Tibial artery (tissue), 1 donor: ENCODE measurements around the gene ATP5MJ.

DNA sequence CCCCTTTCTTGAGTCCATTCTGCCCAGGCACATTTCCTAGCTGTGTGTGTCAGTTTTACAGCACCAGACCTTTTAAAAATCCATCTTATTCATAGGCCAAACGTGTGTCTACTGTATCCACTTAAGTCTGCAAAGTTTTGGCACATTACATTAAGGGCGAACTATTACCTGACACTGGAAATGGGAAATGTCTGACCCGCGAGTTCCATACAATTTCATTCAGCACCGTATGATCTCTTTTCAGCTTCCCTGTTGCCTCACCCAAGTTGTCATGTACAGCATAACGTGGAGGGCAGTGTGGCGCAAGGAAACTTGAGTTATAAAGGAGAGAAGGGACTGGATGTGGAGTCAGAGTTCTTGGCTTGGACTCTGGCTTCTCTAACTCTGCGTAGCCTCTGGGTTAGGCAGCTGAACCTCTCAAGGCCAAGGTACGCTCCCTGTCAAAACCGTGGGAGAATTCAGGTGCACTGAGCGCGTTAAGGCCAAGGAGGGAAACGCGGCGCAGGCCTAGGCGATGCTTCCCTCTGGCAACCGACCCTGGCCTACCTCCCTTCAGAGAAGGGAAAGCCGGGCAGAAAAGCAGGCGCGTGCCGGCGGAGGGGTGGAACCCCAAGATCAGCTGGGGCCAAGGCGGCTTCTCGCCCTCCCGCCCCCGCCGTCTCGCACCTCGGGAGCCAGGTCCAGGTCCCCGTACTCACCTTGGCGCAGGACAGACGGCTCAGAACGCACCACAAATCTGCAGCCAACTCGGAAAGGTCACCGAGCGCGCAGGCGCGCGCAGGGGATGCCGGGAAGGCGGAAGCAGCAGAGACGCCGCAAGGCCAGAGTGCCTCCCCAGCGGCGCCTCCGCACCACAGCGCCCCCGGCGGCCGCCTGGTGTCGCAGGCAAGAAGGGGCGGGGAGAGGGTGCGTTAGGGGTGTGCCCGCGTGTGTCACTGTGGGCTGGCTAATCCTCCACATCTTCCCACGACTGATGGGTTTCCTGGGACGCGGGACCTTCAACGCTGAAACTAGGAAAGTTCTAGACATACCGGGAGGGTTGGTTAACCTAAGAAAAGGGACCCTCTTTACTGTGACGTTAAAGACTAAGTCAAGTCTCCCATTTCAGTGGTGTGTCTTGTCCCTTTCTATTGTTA is at the start of gene ATP5MJ:
Gene ATP5MJ (minus strand): TSS at position 758 of the 1,136 bp plus-strand sequence.
- PRO-cap: unidirectional peak, minus-strand start at position 758 of the sequence

DNA sequence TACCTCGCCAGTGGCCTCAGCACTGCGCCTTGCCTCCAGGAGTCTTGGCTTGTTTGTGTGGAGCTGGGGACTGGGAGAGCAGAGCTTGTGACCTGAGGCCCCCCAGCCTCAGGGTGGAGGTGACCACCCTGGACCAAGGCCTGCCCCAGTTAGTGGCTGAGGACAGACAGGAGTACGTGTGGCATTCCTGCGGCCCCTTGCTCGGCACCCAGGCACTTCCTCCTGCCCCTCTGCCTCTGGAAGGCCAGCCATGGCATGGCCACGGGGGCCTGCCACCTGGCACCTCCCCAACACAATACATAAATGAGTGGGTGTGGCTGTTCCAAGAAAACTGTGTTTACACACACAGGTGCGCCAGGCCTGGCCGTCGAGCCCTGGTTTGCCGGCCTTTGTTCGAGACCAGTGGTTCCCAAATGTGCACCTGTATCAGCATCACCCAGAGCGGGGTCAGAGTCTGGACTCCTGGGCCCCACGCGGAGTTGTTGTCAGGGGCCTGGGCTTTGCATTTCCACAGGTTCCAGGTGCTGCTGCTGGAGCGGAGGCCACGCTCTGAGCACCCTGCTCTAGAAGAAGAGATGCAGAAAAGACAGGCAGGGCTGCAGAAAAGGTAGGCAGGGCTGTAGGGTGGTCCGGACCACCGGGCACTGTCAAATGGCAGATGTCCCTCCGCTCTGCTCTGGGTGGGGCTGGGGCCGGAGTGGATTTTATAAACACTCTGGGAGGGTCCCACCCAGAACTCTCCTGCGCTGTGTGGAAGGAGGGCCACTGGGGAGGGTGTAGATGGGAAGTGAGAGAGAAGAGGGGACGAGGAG is 4.3 kb upstream of the ASPG start:
- PRO-cap: no peak

GRCh38 chr14:104113975-104114623 is 24.3 kb upstream of the KIF26A start:
- PRO-cap: no peak

GRCh38 chr14:104116744-104117797 is 21.3 kb upstream of the KIF26A start:
- PRO-cap: no peak

GRCh38 chr14:104185040-104185640 is 46.8 kb downstream of the KIF26A start:
- PRO-cap: no peak

DNA sequence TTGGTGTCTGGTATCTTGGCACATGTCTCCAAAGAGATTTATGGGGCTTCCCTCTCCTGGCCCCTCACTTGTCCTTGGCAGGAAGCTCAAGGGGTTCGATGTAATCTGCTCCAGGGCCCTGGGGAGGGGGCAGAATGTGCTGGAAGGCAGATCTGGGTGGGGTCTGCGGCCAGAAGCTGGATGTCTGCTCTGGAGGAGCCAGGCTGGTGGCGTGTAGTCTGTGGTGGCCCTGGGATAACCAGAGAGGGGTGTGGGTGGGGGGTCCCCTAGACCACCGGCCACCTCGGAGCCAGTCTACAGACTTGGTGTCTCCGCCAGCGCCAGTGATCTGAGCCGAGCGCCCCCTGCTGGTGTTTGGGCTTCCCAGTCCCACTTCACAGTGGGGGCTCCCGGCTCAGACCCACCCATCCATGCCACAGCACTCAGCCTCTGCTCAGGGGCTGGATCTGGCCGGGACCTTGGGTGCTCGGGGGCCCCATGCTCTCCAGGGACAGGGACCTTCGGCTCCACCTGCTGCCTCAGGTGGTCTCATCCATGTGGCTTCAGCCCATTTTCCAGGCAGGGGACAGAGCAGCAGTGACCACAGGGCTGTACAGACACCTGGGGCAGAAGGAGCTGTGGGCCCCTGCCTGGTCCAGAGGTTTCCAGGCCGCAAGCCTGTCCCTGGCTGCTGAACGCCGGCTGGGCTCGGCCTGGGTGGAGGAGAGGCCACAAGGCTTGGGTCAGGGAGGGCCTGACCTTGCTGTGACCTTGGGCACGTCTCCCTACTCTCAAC is 86.1 kb downstream of the KIF26A start:
- PRO-cap: no peak

DNA sequence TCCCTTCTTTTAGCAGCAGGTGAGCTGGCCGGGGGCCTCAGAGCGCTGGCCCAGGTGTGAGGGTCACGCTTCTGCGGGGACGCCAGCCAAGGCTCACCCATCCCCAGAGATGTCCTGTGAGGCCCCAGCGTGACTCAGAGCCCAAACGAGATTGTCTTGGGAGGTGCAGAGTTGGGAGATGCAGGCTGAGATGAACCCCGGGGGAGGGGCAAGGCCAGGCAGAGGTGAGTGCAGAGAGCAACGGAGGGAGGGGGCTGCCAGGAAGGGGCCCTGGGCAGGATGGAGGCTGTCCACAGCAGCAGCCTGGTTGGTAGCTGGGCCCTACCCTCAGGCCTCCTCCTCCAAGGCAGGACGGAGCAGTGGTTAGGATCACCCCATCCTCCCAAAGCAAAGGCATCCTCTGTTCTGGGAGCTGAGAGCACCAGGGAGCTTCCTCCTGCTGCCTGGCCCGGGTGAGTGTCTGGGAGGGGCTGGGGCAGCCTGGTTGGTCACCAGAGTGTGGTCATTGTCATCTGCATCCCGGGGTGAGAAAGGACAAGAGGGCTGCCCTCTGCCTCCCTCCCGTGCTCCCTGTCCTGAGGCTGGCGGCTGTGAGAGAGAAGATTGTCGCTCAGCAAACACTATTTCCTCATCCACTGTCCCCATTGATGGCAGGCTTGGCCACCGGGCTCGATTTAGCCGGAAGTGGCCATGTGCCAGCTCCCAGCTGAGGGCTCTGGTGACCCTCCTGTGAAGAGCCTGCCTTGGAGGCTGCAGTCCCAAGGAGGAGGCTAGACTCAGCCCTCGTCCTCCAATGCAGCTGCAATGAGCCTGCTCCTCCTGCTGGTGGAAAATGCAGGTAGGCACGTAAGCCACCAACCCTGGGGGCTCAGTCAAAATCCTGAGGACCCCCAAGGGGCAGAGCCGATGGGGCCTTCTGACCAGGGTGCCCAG is 155.4 kb downstream of the KIF26A start:
- PRO-cap: no peak

DNA sequence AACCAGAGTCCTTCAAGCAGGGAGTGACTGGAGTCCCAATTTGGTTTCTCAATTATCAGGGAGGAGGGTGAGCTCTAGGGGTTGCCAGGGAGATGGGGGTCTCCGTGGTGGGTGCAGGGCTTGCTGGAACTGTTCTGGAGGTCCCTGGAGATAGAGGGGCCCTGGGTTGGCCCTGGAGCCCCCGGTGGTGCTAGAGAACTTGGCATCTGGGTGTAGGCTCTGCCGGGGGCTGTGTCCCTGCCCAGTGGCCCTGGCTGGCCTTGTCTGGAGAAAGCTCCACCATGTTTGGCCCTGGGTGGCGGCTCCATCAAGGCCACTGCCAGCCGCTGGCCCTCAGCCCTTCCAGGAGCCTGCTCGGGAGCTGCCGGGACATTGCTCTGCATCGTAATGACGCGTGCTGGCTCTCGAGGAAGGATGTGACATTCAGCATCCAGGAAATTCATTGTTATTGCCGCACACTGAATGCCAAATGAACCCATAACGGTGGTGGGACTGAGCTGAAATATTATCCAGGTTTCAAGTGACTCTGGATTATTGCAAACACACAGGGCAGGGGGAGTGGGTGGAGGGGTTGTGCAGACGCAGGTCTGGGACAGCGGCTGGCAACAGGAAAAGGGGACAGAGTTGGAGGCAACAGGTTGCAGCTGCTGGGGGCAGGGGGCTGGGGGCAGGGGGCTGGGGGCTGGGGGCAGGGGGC is 215.9 kb downstream of the KIF26A start:
- PRO-cap: no peak

GRCh38 chr14:104567296-104567942 is 12.1 kb upstream of the C14orf180 start:
- PRO-cap: no peak

- PRO-cap: no peak
These were observed 2.6 kb upstream of the C14orf180 start for GRCh38 chr14:104577022-104577400.

DNA sequence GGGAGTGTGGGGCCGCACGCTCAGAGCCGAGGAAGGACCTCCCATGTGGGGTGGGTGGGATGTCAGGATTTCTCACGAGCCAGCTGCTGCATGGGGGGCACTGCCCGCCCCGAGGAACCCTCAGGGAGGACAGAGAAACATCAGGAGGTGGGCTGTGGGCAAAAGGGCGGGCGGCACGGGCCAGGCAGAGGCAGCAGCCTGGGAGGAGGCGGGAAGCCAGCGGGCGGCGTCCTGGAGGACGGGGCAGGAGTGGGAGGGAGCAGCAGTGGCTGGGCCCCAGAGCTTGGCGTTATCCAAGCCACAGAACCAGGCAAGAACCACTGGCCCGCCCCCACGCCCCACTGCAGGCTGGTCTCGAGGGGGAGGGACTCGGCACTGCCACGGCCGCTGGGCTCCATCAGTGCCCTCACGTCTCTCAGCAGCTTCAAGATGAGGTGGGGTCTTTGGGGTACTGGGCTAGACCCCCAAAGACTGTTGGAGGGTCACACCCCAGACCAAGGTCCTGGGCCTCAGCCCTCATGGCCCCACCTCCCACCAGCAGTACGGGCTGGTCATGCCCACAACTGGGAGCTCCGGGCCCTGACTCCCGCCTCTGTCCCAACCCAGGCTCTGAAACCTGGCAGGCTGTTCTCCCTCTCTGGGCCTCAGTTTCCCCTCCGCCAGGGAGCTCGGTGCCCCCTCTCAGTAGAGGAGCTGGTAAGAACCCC is 2.6 kb downstream of the C14orf180 start:
- PRO-cap: bidirectional peak, plus-strand start at position 375 of the sequence, minus-strand start at position 200 of the sequence

DNA sequence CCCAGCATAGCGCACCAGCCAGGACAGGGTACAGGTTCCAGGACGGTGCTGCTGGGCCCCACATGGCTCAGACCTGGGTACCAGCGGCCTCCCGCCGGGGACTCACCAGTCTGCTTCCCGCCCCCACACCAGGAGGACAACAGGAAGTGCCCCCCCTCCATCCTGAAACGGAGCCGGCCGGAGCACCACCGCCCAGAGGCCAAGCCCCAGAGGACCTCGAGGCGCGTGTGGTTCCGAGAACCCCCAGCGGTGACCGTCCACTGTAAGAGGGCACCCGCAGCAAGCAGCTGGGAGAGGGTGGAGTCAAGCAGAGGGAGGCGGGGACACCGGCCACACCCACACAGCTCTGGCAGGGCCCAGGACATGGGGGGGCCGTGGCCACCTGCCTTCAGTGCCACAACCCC is 8.1 kb downstream of the C14orf180 start:
- PRO-cap: no peak

- PRO-cap: no peak
These were observed 28.8 kb upstream of the INF2 start for GRCh38 chr14:104660564-104661024.

DNA sequence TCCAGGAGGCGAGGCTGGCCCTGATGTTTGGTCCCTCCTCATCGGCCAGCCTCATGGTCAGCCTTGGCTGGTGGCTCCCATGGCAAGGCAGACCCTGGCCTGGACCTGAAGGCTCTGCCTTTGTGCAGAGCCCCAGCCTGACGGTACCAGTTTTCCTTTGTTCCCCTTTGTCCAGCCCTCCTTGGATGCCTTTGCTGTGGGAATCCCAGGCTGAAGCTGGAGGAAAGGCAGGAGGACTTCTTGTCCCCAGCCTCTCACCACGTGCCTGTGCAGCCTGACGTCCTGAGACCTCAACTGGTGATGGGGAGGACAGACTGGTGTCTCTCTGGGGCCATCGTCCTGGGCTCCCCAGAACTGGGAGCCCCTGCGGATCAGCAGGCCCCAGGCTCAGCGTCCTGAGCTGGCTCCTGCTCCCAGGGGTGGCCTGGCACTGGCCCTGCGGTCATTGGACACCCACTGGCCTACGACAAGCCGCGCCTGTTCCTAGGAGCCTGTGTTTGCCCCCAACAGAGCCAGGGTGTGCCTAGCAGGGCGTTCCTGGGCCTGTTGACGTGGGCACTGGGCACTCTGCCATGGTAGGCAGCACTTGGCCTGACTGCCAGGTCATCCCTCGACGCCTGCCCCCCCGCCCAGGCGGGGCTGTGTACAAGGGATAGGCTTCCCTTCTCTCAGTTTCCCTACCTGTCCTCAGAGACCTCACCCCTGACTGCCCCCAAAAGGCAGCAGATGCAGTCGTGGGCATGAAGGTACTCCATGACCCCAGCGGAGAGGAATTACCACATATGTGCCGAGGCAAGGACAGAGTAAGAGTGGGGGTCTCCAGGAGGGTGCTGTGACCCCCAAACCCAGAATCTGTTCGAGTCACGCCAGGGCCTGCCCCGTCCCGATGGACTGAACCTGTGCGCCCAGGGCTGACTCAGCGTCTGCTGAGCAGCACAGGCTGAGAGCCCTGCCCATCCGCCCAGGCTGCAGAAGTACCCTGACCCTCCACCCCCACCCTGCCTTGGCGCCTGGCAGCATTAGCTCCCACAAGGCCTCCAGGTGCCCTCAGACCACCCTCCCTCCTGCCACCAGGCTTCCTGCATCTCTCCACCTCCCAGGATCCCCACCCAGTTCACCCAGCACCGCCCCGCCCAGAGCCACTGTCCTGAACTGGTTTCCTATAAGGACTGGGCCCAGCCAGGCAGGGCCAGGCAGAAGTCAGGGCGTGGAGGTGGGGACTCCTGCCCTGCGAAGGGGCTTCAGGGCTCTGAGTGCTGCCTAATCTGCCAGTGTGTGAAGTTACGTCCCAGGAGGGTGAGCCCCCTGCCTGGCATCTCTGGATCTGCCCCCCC is 8.5 kb downstream of the ADSS1 start:
- PRO-cap: no peak

DNA sequence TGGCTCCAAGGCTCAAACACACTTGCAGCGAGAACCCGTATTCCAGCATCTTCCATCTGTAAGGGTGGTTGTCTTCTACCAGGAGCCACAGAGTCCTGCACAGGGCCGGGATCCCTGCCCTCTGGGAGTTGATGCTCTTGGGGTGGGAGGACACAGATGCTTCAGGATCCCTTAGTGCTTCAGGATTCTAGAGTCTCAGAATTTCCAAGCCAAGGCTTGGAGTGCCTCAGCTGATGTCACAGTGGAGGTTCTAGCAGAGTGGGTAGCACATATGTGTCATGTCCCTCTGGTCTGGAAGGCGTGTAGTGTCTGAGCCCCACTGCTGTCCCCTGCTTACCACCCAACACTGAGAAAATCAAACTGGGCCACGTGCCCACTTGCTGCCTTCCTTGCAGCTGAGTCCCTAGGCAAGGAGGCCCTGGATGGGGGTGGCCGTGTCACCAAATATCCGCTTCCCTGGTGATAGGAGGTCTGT is 7.2 kb upstream of the SIVA1 start:
- PRO-cap: no peak

DNA sequence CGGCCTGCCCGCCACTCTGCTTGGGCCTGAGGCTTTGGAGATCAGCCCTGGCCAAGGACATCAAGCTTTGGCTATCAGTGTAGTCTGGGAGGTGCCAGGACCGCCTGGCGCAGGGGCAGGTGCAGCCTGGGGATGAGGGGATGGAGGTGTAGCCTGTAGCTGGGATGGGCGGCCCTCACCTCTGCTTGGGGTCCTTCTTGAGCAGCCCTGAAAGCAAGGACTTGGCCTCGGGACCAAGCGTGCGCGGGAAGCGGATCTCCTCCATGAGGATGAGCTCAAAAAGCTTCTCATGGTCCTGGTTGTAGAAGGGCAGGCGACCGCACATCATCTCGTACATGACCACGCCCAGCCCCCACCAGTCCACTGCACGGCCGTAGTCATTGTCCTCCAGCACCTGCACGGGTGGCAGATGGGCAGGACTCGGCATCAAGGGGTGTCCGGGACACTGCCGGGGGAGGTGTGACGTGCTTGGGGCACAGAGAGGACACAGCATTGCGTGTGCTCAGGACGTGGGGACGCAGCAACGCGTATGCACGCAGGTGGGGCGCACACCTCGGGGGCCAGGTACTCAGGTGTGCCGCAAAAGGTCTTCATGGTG is 19.9 kb downstream of the SIVA1 start:
- PRO-cap: no peak

DNA sequence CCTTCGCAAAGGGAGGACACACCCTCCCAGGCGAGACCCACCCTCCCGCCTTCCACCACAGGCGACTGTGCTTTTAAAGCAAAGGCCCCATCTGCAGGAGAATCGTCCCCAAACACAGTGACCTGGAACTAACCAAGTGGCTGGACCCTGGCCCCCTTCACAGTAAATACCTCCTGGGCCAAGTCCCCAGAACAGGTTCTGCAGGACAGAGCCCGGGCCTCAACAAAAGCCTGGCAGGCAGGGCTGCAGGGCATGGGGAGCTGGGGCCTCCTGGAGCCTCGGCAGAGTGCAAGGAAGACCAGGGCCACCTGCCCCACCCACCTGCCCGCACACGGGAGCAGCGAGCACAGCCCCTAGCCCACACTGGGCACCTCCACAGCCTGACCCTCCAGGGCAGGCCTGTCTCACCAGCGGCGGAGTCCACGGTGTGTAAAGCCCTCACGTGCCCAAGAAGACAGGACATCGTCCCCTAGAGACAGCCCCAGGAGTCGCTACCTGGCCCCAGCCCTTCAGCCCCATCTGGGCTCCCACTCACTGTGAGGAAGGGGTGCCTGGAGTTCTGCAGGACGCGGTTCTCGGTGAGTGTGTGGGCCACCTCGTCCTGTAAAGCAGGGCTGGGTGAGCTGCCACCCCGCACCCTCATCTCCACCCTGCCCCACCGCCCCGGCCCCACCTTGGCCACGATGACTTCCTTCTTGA is 21.0 kb downstream of the AKT1 start:
- PRO-cap: no peak

GRCh38 chr14:104793188-104793855 is 2.2 kb downstream of the AKT1 start:
- PRO-cap: no peak

DNA sequence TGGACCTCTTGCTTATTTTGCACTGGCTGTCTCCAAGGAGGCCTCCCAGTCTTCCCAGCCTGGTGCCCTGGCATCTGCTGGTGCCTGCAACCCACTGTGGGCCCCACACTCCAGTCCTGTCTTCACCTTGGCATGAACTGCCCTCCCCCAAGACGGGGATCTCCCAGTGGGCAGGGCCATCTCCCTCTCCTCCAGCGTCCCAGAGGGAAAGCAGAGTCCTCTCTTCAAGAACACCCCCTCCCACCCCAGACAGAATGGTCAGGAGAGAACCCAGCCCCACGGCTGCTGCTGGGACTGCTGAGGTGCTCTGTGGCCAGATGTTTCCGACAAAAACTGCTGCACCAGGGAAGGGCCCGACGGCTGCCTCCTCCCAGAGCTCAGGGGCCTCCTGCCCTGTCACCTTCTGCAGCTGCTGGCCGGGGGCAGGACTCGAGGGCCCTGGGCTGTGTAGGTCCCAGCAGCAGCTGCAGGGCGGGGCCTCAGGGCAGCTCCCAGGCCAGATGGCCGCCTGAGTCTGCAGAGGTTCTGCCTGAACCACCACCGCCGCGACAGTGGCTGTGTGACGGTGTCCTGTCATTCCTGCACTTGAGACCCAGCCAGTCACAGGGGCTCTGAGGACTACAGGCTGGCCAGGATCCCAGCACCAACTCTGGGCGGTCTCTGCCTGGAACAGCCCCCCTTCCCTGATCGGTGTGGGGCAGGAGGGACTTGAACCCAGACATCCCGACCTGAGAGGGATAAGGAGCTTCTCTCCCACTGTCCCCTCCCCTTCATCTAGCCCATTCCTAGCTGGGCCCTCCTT is 2.0 kb upstream of the AKT1 start:
- PRO-cap: no peak

DNA sequence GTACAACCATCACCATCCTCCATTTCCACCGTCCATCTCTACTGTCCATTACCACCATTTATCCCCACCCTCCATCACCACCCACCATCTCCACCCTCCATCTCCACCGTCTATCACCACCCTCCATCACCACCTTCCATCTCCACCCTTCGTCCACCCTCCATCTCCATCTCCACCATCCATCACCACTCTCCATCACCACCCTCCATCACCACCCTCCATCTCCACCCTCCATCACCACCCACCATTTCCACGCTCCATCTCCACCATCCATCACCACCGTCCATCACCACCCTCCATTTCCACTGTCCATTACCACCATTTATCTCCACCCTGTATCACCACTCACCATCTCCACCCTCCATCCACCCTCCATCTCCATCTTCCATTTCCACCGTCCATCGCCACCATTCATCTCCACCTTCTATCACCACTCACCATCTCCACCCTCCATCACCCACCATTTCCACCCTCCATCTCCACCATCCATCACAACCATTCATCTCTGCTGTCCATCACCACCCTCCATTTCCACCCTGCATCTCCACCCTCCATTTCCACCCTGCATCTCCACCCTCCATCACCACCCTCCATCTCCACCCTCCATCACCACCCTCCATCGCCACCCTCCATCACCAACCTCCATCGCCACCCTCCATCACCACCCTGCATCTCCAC is 6.2 kb upstream of the CEP170B start:
- PRO-cap: no peak